Renal cortical epithelial cell (primary cell): ENCODE measurements around a stretch of chr4.

DNA sequence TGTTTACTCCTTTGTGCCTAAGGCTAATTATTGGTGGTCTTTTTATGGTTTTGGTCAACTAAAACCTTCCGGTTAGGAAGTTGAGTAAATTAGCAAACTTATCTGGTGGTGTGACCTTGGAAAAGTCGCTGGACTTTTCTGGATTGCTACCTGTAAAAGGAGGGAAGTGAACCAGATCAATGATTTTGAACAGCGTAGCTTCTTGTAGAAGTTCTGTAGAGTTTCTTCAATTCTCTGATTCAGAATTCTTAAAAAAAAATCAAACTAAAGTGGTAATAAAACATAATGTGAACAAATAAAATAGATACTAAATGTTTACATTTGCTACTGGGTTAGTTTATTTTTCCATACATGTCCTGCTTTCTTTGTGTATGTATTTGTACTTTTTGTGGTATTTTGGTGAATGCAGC, 215.2 kb downstream of the TENM3 start:
- RRBS: no CpG with 5 or more reads among the region's 3 CpGs

- RRBS: no CpG with 5 or more reads among the region's 2 CpGs
Measured at GRCh38 chr4:182534099-182534505, 290.9 kb downstream of the TENM3 start.

DNA sequence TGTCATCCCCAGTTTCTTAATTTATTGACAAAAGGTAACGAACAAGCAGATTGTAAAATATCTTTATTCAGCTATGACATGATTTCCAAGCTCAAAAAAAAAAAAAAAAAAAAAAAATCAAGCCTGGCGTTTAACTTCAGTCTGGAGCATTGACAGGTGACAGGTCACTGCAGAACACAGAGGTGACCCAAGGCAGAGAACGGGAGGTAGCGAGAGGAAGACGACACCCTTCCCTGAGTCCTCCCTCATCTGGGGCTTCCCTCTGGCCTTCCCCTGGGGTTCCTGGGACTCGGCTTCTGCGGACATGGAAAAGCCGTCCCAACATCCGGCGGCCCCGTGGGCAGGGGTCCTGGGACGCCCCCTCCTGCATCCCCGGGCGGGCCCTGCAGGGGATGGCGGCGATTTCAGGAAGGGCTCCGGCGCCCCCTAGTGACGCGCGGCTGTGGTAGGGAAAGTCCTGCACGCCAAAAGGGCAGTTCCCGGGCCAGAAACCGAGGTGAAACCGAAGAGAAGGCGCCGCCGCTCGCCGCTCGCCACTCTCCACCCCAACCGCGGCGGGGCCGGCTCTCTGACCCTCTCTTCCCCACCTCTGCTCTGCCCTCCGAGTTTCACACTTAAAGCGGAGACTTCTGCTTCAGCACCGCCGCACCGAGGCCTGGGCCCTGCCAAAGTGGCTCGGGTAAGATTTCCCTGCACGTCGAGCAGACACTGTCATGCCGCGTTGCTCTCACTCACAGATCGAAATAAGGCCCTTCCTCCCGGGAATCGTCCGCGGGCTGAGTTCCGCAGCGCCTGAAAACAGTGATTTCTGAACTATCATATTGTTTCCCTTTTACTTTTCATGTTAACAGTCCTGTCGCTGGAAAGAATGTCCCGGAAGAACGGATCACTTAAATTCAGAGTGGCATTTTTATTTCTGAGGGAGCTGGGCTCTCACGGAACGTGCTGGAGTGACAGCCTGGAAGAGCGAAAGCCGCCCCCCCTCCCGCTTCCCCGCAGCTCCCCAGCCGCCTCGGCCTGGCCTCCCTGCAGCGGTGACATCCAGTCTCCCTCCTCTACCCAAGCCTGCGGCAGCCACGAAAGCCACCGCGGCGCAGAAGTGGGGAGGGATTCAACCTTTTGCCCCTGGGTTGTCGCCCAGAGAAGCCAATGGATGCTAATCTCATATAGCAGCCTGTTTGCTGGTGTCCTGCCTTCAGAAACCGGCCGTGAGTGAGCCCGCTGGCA, 110.7 kb downstream of the DCTD start:
- RRBS: 8% methylated on average over 27 of the region's 73 CpGs

- RRBS: no CpG with 5 or more reads among the region's 10 CpGs
Measured at GRCh38 chr4:182809157-182809591, 108.0 kb downstream of the DCTD start.

- RRBS: 25% methylated on average over 1 of the region's 21 CpGs
Measured at GRCh38 chr4:182862717-182863392, 54.3 kb downstream of the DCTD start.

GRCh38 chr4:182890742-182891697, 26.2 kb downstream of the DCTD start:
- RRBS: no CpG with 5 or more reads among the region's 10 CpGs

GRCh38 chr4:183080984-183081353, 18.1 kb upstream of the WWC2 start:
- RRBS: no CpG with 5 or more reads among the region's 2 CpGs

DNA sequence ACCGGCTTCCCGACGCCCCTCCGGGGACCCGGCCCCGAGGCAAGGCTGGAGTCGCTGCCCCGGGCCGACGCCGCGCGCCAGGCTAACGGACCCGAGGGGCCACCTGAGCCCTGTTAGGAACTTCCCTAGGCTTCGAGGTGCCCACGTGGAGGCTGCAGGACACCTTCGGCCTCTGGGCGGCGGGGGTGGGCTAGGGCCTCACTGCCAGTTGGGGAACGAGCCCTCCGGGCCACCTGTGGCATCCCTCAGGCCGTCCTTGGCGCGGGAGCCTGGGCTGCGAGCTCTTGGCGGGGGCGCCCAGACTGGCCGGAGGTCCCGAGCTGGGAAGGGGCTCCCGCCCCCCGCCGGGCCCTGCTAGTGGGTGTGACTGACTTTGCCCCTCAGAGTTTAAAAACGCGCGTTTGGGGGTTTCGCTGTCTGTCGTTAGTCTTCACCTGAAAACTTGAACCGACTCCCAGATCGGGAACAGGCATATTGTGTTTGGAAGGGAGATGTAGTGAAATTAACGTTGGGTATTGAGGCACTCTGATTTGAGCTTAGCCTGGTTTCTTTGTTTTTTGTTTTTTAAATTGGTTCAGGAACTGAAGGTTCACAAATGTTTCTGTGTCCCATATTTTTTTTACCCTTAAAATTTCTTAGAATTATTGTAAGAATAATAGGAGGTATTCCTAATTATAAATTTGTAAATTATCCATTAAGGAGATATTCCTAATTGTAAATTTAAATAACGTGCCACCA, 916 bp downstream of the WWC2 start:
- RRBS: under 1% methylated on average over 8 of the region's 42 CpGs

GRCh38 chr4:183430562-183431099, 13.8 kb upstream of the CDKN2AIP start:
- RRBS: no CpG with 5 or more reads among the region's 9 CpGs

DNA sequence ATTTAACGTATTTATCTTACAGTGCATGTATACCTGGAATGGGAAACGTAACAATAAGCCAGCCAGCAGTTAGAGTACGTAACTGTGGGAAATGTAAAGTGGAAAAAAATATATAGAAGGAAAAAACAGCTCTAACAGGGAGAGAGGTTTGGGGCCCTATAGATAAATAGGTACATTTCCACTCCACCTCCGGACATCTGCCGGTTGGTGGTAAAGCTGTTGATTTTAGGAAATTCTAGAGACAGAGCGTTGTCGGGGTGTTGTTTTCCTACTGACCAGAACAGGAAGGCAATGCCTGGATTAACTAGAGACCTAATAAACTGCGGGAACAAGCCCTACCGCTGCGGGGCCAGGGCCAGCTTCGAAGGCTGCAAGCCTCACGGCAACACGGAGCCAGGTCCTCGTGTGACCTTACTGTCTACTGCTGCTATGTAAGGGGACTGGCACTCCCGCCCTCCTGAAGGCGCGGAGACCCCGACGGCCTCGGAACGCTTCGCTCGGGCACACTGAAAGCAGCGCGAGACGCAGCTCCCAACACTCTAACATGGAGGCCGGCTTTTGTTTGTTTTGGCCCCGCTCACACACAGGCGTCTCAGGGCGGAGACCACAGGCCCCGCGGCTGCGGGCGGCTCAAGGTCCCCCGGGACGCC, 716 bp upstream of the CDKN2AIP start:
- RRBS: 1% methylated on average over 8 of the region's 36 CpGs

DNA sequence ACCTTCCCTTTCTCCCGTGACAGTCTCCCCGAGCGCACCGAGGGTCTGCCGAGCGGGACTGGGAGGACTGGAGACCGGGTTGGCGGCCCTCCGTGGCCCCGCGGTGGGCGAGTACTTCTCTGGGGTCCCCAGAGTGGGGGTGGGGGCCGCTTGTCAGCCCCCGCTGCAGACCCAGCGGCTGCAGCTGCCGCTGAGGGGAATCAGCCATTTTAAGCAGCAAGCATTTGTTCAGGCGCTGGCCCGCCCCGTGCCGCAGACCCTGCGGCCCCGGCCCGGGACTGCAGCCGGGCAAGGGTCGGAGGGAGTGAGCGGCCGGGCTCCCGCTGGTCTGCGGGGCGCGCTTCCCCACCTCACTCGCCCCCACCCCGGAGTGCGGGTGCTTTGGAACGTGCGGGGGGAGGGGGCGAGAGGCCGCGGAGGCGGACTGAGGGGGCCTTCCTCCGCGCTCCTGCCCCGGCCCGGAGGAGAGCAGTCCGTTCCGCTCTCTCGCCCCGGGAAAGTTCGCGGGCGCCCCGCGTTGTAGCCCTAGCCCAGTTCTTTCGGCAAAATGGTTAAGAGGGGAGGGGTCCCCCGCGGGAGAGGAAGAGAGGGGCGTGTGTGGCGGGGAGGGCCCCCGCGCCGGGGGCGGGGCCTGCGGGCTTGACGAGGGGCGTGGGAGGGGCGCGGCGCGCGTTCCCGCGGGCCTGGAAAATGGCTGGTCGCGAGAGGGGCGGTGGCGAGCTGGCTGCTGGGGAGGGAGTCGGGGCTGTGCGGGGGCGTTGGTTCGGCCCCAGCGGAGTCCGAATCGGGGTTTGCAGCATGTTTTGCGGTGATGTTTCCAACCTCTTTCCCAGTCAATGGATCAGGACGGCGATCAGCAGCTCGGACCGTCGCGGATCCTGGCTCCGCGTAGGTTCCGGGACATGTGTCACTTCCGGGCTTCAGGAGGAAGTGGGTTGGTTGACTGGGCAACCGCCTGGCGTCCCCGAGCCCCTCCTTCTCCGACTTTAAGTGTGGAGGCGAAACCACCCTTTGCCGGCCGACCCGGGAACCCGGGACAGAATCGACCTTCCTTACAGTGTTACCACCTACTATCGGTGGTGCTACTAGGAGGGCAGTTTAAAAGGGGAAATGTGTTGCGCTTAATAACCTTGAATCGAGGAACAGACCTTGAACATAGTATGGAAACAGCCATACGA, 962 bp downstream of the ING2 start:
- RRBS: under 1% methylated on average over 22 of the region's 108 CpGs

- RRBS: no CpG with 5 or more reads among the region's 5 CpGs
Measured at GRCh38 chr4:183635813-183636176, 23.2 kb downstream of the RWDD4 start.

DNA sequence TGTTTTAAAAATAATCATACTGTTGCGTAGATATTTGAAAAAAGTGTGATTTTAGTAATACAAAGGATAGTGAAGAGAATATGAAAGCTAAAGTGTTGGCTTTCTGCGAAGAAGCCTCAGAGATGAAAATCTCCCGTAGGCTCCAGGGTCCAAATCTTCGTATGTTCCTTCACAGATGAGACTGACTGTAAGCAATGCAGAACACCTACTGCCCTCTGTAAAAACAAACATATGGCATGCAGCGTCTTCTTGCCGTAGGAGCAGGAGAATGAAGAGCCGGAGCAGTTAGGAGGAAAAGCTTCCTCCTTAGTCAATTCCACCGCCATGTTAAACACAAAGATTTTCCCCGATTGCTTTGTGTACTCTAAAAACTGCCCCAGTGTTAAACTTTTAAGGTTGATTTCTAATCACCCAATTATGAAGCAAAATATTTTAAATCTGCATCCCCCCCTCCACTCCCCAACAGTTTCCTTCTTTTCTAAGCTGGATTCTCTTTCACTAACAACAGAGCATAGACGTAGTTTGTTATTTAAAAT, 22.5 kb downstream of the RWDD4 start:
- RRBS: no CpG with 5 or more reads among the region's 10 CpGs

DNA sequence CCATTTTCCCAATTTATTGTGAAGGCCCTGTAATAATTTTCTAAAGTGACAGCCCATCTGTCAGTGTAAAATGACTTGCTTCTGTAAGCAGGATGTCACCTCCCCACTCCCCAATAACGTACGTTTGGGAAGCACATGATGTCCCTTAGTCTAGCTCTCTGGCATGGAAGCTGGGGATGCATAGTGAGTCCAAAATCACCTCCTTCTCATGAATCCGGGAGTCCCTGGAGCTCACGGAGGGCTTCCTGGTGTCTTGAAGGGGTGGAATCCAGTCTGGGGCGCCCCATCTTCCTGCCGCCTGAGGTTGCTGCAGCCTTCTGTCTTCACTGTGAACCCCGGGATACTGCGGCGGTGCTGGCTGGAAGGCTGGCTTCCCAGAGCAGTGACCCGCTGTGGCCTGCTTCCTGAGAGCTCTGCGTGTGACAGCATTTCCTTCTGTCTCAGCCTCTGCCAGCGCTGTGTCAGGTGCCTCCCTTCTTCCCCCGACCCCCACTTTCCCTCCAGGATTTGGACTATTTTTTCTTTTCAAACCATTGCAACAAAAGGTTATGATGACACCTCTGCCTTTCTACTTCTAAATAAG, 98.8 kb upstream of the STOX2 start:
- RRBS: no CpG with 5 or more reads among the region's 13 CpGs

- RRBS: no CpG with 5 or more reads among the region's 11 CpGs
Measured at GRCh38 chr4:183987992-183988576, 83.0 kb downstream of the STOX2 start.

GRCh38 chr4:184246017-184246537, 28.4 kb upstream of the ENPP6 start:
- RRBS: no CpG with 5 or more reads among the region's 4 CpGs

DNA sequence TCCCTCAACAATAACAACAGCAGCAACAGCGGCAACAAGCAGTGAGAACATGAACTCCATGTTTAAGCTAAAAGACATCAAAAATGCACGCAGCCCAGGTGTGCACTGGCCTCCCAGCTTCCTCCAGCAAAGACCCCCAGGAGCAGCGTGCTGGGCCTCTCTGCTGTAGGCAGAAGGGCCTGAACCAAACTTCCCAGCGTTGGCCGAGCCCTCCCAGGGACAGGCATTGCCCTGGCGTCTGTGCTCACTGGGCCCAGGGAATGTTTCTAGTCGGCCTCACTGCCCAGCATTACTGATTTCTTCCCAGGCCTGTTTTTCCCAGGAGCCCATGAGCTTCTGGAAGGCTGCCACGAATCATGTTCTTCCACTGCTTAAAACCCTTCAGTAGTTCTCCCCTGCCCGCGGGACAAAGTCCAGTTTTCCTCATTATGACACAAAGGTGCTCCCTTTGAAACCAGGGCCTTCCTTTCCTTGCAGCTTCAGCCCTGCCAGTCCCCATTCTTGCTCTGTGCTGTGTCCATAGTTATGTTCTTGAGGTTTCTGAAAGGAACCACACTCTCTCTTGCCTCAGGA, 93.3 kb upstream of the ENPP6 start:
- RRBS: no CpG with 5 or more reads among the region's 10 CpGs

DNA sequence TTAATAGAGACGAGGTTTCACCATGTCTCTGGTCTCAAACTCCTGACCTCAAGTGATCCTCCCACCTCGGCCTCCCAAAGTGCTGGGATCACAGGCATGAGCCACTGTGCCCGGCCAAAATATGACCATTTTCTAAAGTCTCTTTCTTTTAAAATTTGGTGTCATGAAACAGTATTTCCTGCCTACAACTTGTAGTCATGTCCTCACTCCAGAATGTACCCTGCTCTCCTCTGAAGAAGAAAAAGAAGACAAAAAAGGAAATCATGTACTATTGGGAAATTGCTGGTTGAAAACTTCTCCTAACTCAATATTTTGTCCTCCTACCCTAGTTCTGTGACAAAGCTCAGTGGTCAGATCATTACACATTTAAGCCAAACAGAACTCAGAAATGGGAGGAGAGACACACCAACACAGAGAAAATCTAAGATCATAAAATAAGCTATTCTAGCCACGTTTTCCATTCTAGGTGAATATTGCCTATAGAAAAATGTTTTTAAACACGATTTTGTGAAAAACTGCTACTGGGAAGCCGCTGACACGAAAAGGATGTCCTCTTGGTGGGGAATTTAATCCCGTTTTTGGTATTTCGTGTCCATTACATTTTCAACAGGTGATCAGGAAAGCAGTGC, 127.7 kb downstream of the IRF2 start:
- RRBS: no CpG with 5 or more reads among the region's 9 CpGs

GRCh38 chr4:184383651-184384760, 90.3 kb downstream of the IRF2 start:
- RRBS: 10% methylated on average over 1 of the region's 18 CpGs

- RRBS: no CpG with 5 or more reads among the region's 9 CpGs
Measured at GRCh38 chr4:184406789-184407358, 67.5 kb downstream of the IRF2 start.